Sciatic nerve (tissue), 1 donor: ENCODE measurements around the genes AURKC, ZNF543, ZNF550, ZIK1, ZNF551, ZNF776, ZNF587 and ZNF8.

DNA sequence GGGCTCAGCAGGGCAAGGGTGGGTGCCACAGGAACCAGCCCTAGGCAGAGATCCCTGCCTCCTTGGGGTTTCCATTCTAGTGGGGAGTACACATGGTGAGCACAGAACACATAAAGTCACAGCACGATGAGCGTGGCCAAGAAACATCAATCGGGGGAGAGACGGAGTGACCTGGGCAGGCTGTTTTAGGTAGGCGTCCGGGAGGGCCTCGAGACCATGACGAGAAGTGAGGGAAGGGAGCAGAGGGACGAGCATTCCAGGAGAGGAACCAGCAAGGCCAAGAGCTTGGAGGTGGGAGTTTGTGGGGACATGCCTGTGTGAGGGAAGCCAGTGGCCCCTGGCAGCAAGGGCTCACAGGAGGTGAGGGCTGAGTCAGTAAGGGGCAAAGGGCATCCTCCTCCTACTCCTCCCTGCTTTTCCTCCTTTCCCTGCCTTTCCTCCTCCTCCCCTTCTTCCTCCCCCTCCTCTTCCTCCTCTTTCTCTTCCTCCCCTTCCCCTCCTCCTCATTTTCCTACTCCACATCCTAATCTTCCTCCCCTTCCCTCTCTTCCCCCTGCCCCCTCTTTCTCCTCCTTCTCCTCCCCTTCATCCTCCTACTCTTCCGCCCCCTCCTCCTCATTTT lies 126.4 kb upstream of the PEG3 start:
- PRO-cap, result no peak

- PRO-cap, result no peak
Observed at GRCh38 chr19:57211222-57211686, 19.6 kb upstream of the AURKC start.

GRCh38 chr19:57217995-57218533 lies 12.8 kb upstream of the AURKC start:
- PRO-cap, result no peak

DNA sequence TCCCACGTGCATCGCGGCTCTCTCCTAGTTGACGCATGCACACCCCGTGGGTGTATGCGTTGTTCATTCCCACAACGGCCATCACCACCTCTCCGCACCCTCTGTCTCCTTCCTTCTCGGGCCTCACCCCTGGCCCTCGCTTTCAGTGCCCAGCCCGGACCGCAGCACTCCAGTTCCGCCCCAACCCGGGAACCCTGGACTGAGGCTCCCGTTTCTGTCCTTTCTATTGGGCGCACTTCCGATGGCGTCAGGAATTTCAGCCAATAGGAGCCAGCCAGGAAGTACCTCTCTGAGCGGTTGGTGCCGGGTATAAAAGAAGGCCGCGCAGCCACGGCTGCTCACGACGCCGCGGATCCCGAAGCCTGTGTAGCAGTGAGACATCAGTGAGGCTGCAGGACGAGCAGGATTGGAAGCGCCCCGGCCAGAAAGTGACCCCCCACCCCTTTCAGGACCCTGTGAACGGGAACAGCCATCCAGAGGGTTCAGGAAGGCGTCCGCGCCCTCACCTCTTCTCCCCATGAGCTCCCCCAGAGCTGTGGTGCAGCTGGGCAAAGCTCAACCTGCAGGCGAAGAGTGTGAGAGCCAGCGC lies at the start of gene AURKC:
TSS of gene AURKC (plus strand) at position 292 of the 589 bp plus-strand sequence.
- PRO-cap, result bidirectional peak, plus-strand start at position 341 of the sequence, minus-strand start at position 196 of the sequence

DNA sequence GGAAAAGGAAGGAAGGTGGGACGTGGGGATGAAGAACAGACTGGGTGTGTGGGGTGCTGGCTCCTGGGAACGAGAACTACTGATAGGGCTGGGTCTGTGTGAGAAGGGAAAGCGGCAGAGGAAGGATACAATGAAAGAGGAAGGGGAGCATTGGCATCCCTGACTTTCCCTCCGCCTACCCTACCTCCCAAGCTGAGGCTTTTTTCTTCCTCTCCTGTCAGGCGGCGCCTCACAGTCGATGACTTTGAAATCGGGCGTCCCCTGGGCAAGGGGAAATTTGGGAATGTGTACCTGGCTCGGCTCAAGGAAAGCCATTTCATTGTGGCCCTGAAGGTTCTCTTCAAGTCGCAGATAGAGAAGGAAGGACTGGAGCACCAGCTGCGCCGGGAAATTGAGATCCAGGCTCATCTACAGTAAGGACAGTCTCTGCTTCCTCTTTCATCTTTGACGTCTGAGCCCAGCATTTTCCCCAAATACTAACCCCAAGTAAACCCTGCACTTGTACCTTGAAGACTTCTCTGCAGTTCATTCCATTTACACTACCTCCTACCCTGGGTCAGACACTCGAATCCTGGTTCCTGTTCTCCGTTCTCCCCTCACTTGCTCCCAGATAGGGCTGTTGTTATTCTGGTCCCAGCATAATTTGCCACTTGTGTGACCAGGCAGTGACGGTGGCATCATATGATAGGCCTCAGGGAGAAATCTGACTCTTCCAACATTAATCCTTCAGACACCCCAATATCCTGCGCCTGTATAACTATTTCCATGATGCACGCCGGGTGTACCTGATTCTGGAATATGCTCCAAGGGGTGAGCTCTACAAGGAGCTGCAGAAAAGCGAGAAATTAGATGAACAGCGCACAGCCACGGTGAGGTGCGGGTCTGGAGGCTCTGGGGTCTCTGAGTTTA lies 1.2 kb downstream of the AURKC start:
- PRO-cap, result no peak

- PRO-cap, result no peak
Observed at GRCh38 chr19:57308068-57308707, 12.1 kb upstream of the ZNF543 start.

DNA sequence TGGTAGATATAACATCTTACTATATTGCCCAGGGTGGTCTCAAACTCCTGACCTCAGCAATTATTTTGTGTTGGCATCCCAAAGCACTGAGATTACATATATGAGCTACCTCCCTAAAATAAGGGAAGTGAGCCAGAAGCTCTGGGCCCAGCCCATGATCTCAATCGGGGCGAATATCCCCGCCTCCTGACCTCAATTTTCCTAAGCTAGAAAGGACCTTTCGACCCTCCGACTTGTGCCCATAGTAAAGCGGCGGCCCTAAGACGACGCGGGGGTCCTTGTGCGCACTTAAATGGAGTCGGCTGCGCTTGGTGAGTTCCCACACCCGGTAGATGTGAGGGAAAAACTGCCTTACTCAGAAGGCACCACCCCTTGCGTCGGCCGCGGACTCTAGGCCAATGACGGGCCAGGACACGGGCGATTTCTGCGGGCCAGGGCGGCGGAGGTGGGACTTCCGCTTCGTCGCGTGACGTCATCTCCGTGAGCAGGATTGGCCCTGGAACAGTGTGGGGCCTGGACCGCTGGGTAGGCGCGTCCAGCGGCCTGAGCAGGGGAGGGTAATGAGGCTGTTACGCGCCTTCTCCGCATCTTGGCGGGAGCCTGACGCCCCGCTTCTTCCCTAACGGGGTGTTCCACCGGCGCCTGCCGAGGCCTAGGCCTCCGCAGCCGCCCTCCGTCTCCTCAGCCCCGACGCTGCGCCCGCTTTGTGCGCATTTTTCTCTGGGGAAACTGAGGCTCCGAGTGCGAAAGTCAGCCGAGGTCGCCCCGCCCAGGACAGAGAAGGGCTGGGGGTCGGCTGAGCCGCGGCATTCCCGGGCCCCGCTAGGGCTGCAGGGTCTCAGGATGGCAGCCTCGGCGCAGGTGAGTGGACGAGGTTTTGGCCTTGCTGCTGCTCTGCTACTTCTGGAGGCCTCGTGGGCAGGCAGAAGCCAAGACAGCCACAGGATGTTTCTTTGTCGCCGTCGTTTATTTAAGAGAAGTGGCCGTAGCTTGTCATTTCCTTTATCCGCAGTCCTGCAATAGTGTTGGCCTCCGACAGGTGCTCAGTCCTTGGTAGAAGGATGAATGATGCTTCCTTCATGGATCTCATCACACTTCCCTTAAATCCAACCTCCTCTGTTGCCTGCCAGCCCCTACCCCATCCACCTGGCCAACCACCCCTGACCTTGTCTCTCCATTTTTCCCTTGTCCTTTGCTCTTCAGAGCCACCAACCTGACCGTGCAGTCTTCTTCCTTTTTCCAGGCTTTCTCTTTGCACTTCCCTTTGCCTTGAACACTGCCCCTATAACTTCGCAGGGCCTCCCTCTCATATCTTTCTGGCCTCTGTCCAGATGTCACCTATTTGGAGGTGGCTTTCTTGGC lies at the start of gene ZNF543:
TSS of gene ZNF543 (plus strand) at position 462 of the 1,362 bp plus-strand sequence.
- PRO-cap, result bidirectional peak, plus-strand start at position 475 of the sequence, minus-strand start at position 334 of the sequence

GRCh38 chr19:57420649-57421449 lies 9.9 kb downstream of the ZNF17 start:
- PRO-cap, result no peak

- PRO-cap, result bidirectional peak, plus-strand start at chr19:57559616, minus-strand start at chr19:57559615; unidirectional peak, minus-strand start at chr19:57559804
Observed at GRCh38 chr19:57559456-57560213, at the start of gene ZNF550. TSS of gene ZNF550 (minus strand) at chr19:57559863.

GRCh38 chr19:57583202-57584483 lies at the start of gene ZIK1:
TSS of gene ZIK1 (plus strand) at chr19:57584145.
- PRO-cap, result bidirectional peak, plus-strand start at chr19:57584145, minus-strand start at chr19:57583968

DNA sequence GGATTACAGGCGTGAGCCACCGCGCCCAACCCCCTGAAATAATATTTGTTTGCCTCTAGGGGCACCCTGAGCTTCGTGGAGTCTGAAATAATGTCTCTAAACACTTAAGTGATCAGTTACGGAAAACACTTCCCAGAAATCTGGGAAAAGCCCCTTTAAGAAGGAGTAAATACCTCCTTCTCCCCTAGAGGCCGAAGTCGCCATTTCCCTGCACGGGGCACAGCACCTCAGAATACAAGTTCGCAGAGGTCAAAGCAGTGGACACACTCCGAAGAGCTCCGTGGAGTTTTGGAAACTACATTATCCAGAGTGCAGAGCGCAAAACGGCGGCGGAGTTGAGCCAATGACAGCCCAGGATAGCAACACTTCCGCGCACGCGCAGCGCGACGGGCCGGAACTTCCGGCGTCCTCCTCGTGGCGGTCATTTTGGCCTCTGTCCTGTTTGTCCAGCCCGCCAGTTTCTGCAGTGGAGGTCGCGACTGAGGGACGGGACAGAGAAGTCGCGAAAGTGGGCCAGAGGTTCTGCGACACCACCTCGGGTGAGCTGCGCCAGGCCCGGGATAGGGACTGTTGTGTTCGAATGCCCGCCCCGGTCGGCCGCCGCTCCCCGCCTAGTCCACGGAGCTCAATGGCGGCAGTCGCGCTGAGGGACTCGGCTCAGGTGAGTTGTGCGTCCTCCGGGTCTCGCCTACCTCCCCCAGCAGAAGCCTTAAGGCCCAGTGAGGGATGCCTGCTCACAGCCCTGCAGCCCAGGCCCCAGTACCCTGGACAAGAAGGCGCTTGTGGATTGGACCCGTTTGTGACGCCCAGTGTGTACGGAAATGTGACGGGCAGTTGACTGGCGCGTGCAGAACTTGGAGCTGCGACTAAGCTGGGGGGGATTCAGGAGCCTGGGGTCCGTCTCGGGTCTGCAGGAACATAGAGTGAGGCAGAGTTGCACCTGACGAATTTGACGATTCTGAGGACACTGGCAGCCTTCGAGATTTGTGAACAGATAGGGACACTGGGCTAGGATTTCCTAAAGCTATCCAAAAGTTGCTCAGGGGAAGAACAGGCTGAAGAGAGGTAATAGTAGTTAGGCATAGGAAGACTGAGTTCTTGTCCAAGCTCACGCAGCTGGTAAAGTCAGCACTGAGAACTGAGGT lies at the start of gene ZNF551:
TSS of gene ZNF551 (plus strand) at position 394 of the 1,145 bp plus-strand sequence.
- PRO-cap, result bidirectional peak, plus-strand start at position 394 of the sequence, minus-strand start at position 290 of the sequence

- PRO-cap, result unidirectional peak, plus-strand start at chr19:57746853
Observed at GRCh38 chr19:57746432-57747752, at the start of gene ZNF776. TSS of gene ZNF776 (plus strand) at chr19:57746815.

DNA sequence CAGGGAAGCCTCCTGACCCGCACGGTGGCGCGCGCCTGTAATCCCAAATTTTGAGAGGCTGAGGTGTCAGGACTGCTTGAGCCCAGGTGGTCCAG lies 247 bp upstream of the ZNF552 start:
- PRO-cap, result no peak

DNA sequence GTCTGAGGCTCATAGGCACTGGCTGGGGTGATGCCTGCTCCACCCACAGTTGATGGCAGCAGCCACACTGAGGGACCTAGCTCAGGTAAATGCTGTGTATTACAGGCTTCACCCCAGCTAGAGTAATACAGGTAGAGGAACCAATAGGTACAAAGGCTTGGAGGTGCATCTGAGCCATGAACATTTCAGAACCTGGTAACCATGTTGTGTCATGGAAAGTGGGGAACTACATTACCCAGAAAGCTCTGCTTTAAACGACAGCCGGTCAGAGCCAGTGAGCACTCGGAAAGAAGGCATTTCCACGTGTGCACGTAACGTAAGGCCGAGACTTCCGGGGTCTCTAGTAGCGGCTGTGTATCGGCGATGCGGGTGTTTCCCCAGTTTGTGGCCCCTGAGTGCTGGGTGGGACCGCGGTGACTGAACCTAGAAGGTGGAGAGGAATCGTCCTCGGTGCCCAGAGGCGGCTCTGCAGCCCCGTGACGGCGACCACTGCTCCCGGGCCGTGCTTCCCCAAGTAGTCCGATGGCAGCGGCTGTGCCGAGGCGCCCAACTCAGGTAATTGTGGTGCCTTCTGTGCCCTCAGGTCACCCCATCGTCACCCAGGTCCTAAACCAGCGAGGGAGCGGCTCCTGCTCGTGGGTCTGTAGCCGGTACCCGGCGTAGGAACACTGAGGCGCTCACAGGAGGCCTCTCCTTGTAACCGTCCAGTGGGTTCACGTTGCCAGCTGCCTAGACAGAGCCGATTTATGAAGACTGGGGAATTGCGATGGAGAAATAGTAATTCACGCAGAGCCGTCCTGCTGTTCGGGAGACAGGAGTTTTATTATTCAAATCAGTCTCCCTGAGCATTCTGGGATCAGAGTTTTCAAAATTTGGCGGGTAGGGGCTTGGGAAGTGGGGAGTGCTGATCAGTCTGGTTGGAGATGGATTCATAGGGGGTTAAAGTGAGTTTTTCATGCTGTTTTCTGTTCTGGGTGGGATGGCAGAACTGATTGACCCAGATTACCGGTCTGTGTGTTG lies at the start of gene ZNF587:
TSS of gene ZNF587 (plus strand) at position 343 of the 1,020 bp plus-strand sequence.
- PRO-cap, result unidirectional peak, plus-strand start at position 343 of the sequence

DNA sequence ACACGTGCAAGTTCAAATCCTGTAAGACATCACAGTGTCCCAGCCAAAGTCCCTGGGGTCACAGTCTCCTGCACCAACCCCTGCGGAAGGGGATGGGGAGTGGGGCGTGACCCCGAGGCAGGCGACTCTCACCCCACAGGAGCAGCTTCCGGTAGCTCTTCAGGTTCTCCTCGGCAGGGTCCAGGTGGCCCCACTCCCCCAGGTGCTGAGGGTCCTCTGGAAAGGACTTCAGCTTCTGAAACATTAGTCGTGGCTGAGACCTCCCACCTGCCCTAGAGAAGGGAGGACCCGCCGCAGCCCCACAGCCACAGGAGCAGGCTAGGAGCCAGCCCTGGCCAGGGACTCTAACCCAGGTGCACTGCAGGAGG lies 11.3 kb downstream of the ZSCAN18 start:
- PRO-cap, result no peak

- PRO-cap, result bidirectional peak, plus-strand start at chr19:58098482, minus-strand start at chr19:58098228
Observed at GRCh38 chr19:58098328-58099126, 496 bp upstream of the ZSCAN18 start.

DNA sequence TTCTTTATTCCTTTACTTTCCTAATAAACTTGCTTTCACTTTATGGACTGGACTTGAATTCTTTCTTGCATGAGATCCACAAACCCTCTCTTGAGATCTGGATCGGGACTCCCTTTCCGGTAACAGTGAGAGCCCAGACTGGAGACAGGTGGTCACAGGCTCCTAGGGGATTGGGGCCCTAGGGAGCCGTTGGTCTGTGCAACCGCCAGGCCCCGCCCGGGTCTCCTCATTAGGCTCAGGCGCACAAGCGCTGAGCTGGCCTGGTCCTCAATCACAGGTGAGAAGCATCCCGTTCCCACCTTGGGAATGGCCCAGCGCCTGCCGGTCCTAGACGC lies 10.8 kb upstream of the ZNF544 start:
- PRO-cap, result no peak

- PRO-cap, result bidirectional peak, plus-strand start at chr19:58278994, minus-strand start at chr19:58278621
Observed at GRCh38 chr19:58278388-58279107, at the start of gene ZNF8. TSS of gene ZNF8 (plus strand) at chr19:58278955.

- PRO-cap, result unidirectional peak, plus-strand start at chr19:58279168; bidirectional peak, plus-strand start at chr19:58279380, minus-strand start at chr19:58279207; unidirectional peak, minus-strand start at chr19:58279482
Observed at GRCh38 chr19:58279108-58280010, 604 bp downstream of the ZNF8 start.

- PRO-cap, result no peak
Observed at GRCh38 chr19:58355728-58357055, 2.9 kb upstream of the A1BG start.